ENCODE results near the genes LMX1B, SLC2A8 and RPL12.

DNA sequence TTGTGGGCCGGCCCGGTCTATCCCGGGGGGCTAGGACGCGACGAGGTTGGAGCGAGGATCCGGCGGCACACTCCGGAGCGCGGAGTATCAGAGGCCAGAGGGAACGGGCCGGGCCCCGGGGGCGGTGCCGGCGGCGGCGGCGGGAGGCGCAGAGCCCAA, 861 bp upstream of the PBX3 start:
- PRO-cap = no peak

- PRO-cap = no peak
These were observed 117.3 kb upstream of the LMX1B start for GRCh38 chr9:126496481-126496850.

DNA sequence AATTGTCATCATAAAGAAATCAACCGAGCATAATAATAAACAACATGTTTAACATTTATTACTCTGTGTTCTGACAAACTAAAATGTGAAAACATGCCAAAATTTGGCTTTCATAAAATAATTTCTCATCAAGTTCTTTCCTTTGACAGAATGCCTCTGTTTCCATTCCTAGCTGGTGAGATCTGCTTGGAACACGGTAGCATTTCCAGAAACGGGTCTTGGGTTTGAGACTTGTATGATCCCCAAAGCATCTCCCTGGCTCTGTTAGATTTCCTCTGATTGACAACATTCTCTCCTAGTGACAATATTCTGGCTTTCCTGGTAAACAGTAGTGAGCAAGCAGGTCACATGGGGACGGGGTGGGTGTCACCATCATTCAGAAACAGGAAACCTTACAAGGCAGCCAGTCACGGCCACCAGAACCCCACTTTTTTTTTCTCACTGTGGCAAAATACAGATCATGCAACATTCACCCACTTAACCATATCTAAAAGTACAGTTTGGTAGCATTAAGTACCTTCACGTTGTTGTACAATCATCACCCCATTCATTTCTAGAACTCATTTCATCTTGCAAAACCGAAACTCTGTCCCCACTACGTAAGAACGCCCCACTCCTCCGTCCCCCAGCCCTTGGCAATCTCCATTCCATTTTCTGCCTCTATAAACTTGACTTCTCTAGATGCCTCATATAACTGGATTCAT, 90.1 kb upstream of the LMX1B start:
- PRO-cap = no peak

DNA sequence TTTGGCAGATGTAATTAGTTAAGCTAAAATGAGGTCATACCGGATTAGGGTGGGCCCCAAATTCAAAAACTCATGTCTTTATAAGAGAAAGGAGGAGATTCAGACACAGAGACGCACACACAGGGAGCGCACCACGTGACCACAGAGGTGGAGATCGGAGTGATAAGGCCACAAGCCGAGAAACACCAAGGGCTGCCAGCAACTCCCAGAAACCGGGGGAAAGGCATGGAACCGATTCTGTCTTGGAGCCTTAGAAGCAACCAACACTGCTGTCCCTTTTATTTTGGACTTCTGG, 31.8 kb upstream of the LMX1B start:
- PRO-cap = no peak

DNA sequence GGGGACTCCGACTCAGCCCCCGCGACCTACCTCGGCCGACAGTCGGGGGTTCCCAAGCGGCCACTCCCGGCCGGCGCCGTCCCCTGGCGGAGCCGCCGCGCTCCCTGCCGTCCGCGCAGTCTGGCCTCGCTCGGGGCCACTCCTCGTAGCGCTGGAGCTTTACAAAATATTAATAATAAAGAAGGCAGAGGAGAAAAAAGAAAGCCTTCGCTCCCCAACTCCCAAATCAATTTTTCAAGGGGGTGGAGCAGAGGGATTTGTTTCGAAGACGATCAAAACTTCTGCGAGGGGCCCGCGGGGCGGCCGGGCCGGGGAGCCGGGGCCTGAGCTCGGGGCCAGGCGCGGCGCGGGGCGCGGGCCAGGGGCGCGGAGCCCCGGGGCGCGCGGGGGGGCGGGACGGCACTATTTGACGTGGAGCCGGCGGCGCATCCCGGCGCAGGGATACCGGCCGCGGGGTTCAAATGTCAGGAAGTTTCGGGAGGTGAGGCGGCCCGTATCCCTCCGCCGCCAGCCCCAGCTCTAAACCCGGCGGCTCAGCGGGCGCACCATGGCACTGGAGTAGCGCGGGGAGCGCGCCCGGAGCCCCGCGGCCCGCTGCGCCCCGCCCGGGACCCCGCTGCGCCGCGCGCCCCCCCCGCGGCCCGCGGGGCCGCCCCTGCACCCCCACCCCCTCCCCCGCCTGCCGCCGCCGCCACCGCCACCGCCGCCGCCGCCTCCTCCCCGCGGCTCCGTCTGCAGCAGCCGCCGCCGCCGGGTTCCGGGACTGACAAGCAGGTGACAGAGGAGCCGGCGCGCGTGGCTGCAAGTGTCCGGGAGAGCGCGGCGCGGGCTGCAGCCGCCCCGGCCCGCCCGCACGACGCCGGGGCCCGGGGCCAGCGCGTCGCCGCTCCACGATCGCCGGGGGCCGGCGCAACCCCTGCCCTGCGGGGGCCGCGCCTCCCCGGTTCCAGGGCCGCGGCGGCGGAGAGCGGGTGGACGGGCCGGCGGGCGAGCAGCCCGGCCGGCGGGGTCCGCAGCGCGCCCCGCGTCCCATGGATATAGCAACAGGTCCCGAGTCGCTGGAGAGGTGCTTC, at the start of gene LMX1B:
TSS of gene LMX1B (plus strand) at position 510 of the 1,073 bp plus-strand sequence.
- PRO-cap = no peak

DNA sequence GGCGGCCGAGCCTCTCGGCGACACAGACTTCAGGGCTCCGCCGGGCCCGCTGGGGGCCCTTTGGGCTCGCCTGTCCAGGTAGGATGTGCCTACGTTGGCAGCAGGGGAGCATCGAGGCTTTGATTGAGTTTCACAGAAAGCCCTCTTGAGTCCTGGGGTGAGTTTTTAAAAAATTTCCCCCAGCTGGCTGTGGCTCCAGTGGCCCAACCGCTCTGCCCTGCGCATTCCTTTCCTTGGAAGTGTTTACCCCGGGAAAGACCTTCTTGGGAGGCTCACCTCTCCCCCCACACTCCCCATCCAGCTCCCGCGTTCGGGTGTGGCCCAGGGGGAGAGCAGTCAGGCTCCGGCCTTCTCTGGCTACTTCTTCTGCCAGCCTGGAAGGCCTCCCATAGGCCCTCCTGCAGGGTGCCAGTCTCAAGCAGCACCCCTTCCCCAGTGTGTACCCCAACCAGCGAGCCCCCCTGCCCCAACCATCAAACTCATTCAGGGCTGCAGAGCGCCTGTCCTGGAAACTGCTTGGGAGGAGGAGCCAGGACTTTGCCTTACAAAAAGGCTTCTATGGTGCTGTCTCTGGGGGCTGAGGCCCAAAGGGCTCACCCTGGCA, 5.4 kb downstream of the LMX1B start:
- PRO-cap = no peak

DNA sequence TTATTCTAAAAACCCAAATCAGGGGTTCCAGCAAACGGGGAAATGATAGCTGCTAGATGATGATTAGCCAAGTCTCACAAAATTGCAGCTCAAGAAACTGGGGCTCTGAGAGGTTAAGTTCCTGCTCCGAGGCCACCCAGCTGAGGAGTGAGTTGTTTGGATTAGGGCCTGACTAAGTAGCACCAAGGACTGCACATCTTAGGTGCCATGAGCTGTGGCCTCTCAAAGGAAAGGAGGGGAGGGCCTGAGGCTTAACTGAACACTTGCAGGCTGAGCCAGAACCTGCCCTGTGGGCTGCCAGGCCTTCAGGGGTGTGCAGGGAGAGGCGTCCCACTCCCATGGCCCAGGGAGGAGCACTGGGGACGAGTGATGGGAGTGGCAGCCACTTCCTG, 21.9 kb downstream of the LMX1B start:
- PRO-cap = no peak

DNA sequence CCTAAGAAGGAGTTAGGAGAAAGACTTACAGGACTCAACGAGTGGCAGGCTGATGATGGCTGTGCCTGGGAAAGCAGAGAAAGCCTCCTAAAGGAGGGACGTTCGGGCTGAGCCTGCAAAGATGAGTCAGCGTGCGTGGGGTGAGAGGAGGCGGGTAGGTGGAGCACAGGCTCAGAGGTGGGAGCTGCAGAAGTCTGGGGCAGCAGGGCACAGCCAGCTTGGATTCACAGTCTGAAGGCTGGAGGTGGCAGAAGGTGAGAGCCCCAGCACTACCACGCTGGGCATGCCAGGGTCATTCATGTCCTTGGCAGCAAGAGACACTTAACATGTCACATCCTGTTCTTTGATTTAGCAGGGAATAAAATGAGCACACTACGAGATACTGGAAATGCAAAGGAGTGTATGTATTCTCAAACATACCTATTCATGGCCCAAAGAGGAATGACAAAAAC, 90.9 kb downstream of the LMX1B start:
- PRO-cap = no peak

DNA sequence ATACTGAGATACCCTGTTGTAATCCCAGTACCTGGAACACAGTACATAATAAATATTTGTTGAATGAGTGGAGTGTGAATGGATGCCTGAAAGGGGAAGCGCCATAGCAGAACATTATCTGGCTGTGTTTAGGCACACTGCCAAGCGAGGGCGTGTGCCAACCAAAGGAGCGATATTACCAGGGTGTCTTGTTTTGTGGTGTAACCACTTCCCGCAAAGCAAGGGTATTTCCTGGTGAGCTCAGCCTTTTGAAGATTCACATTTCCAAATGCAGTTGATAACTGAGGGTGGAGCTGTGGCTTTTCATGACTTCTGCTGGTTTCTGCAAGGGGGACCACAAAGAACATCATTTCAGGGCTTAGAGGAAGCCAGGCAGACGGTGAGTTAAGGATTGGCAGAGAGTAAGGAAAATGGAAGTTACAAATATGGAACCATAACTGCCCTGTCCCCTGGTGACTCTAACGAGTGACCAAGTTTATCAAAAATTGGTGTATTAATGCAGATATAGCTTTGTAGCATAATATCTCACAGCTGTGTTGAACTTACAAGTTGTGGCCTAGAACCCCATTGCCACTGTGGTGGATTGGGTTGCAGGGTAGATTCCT, 71.3 kb downstream of the RALGPS1 start:
- PRO-cap = no peak

GRCh38 chr9:127107786-127108278, 14.6 kb downstream of the ANGPTL2 start:
- PRO-cap = no peak

DNA sequence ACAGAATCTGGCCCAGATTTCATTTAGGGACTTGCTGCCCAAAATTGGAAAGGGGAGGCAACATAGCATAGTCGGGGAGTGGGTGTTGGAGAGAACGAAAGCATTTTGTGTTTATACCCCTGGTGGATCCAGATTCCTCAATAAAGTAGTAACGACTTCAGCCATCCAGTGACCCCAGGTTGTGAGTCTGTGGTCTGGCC, 13.4 kb upstream of the ANGPTL2 start:
- PRO-cap = no peak

- PRO-cap = no peak
These were observed 17.2 kb upstream of the GARNL3 start for GRCh38 chr9:127247415-127247642.

DNA sequence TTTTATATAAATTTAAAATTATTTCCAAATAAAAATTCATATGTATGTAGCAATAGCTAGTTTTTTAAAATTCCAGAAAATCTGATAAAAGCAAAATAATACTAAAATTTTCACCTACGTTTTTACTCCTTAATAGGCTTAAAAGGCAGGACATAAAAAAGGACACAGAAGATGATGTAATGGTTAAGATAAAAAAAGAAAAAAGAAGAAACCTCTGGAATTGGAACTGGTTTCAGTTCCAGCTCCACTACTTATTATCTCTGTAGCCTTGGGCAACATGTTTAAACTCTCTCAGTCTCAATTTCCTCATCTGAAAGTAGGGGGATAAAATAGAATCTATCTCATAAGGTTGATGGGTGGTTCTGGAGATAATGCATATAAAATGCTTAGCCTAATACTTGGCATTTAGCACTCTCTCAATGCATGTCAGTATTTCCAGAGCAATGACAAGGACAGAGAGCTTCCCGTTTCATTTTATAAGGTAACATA, 44.5 kb downstream of the GARNL3 start:
- PRO-cap = no peak

DNA sequence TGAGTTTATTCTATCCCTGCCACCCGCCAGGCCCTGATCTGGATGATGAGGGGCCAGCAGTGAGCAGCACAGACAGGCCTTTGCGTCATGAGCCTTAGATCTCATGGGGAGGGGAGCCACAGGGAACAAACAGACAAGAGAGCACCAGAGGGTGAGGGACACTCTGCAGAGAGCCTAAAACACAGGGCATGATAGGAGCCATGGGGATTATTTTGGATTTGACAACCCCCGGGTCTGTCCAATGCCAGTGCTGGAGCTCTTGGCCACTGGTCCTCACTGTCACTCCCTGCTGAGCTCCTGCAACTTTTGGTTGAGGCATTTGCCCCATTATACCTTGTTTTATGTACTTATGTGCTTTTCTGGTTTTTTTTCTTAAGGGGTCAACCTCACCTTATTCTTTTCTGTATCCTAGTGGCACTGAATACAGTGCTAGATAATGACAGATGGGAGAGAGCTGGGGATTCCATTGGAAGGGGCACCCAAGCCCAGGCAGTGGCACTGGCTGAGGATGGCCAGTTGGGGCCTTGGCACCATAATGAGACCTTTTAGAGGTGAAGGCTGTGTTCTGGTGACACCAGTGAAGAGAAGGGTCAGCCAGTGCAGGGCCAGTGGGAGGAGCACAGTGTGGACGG, 33.9 kb upstream of the SLC2A8 start:
- PRO-cap = no peak

DNA sequence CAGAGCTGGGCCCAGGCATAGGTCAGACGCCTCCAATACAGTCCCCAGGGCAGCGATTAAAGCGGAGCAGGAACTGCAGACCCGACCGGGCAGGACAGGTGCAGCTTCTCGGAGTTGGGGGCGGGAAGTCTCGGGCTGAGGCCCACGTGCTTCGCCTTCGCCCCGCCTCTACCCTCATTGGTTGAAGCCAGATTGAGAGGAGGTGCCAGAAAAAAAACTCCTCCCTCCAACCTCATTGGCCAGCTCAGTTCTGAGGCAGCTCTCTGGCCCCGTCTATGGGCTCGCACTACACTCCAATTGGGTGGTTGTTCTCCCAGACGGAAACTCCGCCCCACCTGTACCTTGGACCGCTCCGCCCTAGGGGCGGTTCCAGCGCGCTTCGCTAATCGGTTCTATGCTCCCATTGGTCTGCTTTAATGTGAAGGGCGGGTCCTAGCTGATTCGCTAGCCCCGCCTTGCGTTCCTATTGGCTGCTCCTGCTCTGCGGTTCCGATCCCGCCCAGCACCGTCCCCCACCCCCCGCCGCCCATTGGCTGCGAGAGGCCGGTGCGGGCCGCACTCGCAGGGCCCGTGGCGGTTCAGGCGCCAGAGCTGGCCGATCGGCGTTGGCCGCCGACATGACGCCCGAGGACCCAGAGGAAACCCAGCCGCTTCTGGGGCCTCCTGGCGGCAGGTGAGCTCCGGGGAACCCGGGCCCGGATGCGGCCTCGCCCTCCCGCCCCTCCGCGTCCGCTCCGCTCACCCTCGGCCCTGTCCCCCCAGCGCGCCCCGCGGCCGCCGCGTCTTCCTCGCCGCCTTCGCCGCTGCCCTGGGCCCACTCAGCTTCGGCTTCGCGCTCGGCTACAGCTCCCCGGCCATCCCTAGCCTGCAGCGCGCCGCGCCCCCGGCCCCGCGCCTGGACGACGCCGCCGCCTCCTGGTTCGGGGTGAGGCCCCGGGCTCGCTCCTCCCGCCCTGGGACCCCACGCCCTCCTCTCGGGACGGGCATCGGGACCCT, at the start of gene SLC2A8:
TSS of gene SLC2A8 (plus strand) at position 556 of the 996 bp plus-strand sequence.
- PRO-cap = unidirectional peak, plus-strand start at position 588 of the sequence

DNA sequence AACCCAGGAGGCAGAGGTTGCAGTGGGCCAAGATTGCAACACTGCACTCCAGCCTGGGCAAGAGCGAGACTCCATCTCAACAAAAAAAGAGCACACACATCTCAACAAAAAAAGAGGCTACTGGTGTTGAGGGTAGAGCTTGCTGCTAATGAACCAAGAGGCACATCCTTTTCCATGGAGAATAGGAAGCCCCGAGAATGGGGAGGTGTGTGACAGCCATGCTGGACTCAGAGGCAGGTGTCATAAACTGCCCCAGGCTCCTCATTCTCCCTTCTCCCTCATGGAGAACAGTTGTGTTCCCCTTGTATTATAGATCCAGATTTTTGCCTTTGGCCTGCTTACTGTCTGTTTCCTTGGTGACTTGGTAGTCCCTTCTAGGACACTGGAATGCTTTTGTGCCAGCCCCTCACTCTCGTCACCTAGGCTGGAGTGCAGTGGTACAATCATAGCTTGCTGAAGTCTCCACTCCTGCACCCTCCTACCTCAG, 5.2 kb downstream of the RPL12 start:
- PRO-cap = no peak

DNA sequence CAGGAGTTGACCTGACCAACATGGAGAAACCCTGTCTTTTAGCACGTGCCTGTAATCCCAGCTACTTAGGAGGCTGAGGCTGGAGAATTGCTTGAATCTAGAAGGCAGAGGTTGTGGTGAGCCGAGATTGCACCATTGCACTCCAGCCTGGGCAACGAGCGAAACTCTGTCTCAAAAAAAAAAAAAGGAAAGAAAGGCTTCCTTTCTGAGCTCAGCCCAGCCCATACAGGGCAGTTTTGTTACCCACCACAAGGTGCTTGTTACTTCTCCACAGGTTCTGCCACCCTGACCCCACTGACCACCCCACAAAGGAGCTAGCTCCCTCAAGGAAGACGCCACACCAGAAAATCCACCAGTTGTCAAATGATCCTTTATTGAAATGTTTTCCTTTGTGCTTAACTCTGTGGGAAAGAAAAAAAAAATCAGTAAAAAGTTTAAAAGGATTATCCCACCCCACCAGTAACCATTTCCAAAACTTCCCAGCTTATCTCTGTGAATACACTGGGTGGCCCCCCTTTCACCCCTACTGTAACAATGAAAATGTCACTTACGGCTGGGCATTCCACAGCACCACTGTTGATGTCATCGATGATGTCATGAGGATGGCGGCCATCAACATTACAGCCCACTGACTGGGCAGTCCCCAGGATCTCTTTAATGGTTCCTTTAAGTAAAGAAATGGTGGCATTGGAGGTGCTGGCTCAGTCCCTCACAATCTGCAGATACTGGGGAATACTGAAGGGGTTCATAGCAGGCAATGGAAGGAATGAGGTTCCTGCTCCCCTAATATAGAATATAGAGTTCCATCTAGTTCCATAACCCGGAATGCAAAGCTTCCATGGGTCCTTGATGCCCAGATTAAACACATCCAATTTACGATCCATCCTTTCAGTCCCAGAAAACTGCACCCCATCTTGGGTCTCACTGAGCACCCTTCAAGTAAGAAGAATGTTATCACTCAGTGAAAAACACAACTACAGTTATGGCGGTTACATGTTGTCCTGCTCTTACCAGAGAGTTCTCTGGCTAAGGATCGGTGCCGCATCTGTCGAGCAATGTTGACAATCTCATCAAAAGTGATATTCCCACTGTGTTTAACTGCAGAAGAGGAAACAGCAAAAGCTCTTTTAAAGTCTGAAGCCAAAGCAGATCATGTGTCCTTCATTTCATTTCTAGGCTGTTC, 3.5 kb downstream of the RPL12 start:
- PRO-cap = no peak

GRCh38 chr9:127451178-127451712, at the start of gene RPL12:
Gene RPL12 (minus strand): TSS chr9:127451406.
- PRO-cap = bidirectional peak, plus-strand start at chr9:127451510, minus-strand start at chr9:127451405

DNA sequence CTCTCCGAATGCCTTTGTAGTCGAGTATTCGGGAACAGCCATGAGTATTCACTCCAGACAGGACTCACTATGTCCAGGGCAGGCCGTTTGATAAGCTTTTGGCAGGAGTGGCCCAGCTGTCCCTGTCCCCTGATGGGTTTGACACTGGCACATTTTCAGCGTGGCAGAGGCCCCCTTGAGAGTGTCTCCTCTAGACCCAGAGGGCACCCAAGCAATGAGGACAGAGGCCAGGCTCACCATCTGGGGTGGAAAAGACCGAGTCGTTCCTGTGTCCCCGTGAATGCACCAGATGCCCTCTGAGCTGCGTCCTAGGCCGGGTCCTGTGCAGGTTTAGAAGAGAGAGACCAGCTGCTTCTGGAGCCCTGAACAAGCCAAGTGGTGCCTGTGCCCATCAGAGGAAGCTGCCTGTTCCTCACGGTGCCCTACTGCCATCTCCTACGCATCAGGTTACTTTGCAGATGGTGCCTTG, 42.3 kb downstream of the LRSAM1 start:
- PRO-cap = no peak

- PRO-cap = no peak
These were observed 22.4 kb downstream of the NIBAN2 start for GRCh38 chr9:127546300-127547001.